ENCODE data around the genes AUH and SPTLC1.

DNA sequence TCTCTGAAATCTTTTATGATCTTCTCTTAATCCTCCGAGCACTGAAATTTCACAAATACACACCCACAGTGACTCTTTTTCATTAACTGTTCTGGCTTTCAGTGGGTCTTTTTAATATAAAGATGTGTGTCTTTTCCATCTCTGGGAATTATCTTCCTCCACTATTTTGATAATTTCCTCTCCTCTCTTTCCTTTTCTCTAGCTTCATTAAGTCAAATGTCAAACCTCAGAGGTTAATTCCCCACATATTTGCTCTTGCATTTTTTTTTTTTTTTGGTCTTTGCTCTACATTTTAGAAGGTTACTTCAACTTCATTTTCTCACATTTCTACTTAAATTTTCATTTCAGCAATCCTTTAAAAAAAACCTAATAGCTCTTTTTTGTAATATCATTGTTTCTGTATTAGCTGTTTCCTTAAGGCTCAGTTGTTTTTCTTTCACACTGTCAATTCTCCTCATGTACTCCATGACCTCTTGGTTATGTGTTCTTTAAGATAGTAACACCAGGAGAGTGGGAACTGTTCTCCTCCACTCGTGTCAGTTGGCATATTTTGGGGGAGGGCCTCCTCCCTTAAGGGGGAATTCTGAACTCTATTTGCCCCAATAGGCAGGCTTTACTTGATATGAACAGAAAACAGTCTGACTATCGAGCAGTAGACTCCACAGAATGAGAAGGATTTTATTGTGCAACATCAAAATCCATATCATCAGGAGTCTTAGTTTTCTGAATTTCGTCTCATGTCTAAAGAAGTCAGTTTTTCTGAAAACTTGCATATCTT lies 96.5 kb downstream of the AUH start:
- RRBS, result no CpG with 5 or more reads among the region's 4 CpGs

- RRBS, result no CpG with 5 or more reads among the region's 5 CpGs
Observed at GRCh38 chr9:91291050-91291720, 70.5 kb downstream of the AUH start.

DNA sequence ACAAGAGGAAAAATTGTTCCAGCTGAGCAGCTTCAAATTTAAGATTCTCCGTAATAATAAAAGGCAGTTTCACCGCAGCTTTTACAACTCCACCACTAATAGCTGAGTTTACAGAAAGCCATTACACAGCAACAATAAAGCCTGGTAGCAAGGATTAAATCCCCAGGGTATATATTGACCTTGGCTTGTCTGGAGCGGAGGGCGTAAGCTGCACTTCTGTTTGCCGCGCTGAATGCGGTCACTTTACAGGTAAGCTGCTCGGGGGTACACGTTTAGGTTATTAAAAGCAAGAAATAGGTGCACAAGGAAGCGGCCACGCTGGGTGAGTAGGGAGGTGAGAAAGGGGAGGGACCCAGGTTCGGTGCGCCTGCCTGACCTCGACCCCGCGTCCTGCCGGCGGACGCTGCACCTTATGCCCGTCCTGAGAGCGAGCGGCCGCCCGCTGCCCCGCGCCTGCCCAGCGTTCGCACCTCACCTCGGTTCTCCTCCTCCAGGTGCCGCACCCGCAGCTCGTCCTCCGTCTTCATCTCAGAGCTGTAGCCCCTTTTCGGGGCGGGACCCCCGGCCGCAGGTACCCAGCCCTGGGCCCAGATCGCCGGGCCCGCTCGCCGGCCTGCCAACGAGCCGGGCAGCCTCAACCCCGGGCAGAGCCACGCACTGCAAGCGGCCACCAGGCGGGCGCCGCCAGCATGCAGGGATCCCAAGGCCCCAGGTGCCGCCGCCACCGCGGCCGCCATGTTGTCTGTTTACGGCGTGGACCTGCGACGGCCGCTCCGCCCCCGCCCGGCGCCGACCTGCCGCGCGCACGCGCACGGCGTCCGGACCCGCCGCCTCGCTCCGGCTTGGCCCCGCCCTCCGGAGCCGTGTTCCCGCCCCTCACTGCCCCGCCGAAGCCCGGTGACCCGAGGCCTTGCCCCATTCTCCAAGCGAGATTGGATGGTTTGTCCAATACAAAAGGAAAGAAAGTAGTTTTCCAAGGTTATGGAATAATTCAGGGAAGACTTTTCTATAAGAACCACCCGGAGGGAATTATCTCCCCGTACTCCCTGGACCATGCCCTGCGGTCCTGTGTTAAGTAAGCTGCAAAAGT lies at the start of gene AUH:
TSS of gene AUH (minus strand) at position 766 of the 1,090 bp plus-strand sequence.
- RRBS, result 1% methylated on average over 17 of the region's 89 CpGs

- RRBS, result 2% methylated on average over 13 of the region's 60 CpGs
Observed at GRCh38 chr9:91421231-91421880, 2.3 kb downstream of the NFIL3 start.

DNA sequence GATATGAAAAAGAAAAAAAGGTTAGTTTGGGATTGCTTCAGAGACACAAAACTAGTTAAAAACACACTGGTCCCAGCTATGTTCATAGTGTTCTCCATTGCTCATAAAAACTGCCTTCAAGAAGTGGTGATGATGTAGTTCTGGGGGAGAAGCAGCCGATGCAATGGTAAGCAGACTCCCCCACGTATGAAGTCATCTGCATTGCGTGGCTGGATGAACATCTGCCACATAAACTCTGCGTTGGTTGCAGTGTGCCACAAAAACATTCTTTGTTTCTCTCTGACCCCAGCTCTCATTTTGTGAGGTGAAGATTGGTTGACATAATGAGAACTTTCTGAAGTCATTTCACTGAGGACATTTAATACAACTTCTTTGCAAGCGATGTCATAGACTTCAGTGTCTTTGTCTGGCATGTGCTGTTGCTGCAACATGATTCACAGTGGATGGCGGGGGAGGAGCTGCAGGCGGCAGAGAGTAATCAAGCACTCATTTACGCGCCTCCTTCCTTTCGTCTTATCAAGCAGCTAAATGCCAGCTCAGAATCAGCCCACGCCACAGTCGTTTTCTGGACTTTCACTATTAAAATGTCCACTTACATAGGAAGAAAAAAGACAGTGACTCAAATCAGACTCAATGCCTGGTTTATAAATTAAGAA lies 91.5 kb upstream of the NFIL3 start:
- RRBS, result no CpG with 5 or more reads among the region's 12 CpGs

DNA sequence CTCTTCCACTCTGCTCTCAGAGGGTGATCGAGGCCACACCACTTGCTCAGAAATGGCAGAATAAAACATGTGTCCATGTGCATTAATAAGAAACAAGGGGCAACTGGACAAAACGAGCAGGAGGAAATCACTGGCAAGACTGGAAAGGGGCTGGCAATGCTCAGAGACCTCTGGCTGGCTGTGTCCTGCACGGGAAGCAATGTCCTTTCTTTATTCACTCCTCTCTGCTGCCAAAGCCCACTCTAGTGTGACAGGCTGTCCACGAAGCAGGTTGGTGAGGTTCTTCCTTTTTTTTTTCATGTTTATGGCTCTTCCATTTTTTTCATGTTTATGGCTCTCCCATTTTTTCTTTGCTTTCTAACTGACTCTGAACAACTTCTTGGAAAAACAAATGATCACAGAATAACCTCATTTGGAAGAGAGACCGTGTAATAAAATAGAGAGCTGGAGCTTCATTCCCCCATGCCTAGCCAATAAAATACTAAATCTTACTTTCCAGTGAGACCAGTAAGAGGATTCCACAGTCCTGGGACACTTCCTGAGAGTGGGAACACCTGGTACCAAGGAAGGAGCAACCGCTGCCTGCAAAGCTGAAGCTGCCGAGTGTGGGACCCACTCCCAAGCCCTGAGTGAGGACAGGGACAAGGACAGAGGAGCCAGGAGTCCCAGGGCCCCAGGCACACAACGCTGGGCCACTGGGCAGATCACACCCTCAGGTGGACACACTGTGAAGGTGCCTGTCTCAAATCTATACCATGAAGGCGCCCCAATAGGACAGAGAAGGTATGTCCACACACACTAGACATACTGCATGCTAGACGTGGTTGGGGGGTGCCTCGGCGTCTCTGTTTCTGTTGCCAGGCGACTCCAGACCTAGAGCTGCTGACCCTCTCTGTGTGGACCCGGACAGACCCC lies 61.1 kb downstream of the ROR2 start:
- RRBS, result no CpG with 5 or more reads among the region's 14 CpGs

DNA sequence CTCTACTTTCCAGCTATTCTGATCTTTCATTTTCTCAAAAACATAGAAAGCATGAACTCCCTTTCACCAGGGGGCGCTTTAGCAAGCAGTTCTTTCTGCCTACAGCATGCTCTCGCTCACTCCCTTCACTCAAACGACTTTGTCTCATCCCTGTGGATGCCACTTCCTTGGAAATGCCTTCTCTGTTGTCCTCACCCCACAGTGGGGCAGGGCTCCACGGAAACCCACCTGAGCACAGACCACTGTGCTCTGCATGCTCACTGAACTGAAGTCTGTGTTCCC lies 4.8 kb upstream of the ROR2 start:
- RRBS, result no CpG with 5 or more reads among the region's 4 CpGs

DNA sequence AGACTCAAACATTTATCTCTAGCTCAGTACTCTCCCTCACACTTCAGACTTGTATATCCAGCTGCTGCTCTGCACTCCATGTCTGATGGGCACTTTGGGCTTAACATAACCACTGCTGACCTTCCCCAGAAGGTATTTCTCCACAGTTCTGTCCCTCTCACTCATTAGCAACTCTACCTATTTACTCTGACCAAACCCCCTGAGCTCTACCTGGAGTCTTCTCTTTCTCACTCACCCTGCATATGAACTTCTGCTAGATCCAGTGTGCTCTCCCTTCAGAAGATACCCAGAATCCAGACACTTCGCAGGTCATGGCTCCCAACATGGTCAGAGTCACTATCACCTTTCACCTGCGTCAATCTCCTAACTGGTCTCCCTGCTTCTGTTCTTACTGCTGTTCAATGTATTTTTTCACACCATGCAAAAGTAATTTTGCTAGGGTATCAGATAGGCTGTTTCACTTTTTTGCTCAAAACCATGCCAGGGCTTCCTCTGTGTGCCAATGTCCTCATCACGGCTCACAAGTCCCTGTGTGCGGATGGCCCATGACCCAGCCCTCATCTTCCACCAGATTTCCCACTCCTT lies 71.8 kb downstream of the SPTLC1 start:
- RRBS, result no CpG with 5 or more reads among the region's 4 CpGs

DNA sequence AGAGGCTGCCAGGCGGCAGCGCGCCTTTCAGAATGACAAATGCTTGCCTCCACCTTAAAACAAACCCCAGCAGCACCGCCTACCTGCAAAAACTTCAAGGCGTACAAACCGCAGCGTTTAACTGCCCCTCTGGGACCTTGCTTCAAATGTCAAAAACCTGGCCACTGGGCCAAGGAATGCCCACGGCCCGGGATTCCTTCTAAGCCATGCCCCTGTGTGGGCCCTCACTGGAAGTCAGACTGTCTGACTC lies 41.5 kb downstream of the SPTLC1 start:
- RRBS, result no CpG with 5 or more reads among the region's 9 CpGs

DNA sequence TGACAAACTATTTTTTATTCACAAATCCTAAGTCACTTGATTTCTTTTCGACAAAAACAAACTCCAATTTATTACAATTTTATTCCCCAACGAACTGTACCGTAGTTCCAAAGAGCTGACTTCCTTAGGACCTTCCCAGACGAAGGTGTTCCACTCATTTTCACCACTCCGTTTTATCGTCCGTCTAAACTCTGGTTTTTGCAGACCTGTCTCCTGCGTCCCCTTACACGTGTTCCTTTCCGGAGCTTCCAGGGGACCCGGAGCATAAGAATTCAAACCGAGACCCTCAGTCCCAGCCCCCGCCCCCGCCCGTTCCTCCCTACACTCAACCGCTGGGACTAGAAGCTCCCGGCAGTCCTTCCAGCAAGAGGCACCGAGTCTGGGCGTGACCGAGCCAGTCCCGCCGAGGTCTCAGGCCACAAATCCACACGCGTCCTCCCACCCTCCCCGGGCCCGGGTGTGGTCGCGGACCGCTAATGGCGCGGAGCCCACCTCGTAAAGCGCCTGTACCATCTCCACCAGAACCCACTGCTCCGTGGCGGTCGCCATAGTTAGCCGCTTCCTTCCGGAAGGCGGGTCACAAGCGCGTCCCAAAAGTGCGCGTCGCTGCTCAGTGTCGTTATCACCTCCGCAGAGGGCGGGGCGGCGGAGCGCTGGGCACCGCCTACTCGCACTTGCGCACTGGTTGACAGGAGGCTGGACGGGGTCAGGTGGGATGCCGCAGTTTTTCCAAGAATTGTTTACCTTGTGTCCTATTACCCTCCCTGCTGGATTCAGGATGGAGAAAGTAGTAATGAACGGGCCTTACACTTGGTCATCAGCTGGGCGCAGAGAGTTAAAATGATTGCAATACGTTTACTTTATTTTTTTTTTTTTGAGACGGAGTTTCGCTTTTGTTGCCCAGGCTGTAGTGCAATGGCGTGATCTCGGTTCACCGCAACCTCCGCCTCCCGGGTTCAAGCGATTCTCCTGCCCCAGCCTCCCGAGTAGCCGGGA lies at the start of gene SPTLC1:
TSS of gene SPTLC1 (minus strand) at position 592 of the 996 bp plus-strand sequence.
- RRBS, result 2% methylated on average over 4 of the region's 68 CpGs

DNA sequence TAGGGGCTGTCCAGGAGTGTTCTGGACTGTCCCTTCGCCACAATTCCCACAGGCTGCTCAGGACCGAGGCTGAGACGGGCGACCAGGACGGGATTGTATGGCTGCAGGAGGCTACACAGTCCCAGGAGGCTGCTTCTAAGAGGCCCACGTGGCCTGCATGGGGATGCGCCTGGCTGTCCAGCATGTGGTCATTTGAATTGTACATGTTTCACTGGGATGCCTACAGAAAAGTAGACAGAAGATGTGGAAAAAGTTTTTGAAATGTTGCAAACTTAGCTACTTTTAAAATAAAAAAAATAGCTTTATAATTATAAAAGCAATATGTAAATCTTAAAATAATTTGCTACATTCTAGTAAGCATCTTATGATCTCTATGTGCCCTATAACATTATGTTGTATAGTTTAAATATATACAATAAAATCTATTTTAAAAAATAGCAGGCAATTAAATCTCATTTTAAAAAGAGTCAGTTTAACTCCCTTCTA lies 32.7 kb upstream of the SPTLC1 start:
- RRBS, result no CpG with 5 or more reads among the region's 7 CpGs

GRCh38 chr9:92294982-92295614 lies 1.6 kb upstream of the IARS1 start:
- RRBS, result no CpG with 5 or more reads among the region's 8 CpGs

DNA sequence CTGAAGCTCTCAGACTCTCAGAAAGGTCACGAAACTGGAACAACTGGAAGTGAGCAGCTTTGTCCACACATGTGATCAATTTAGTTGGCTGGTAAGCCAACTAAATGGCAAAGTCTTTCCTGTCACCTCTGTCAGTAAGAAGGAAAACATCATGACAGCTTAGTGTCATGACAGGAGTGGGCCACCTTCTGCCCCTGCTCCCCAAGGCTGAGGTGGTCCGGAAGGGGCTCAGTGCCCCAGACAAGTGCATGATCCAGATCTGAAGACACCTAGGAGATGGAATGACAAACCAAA lies 4.0 kb downstream of the IPPK start:
- RRBS, result no CpG with 5 or more reads among the region's 2 CpGs

GRCh38 chr9:92763660-92764407 lies 799 bp downstream of the BICD2 start:
- RRBS, result 2% methylated on average over 24 of the region's 47 CpGs

- RRBS, result no CpG with 5 or more reads among the region's 5 CpGs
Observed at GRCh38 chr9:92841849-92842350, 35.9 kb downstream of the ZNF484 start.

- RRBS, result no CpG with 5 or more reads among the region's 13 CpGs
Observed at GRCh38 chr9:92969152-92969616, 21.9 kb downstream of the FGD3 start.

DNA sequence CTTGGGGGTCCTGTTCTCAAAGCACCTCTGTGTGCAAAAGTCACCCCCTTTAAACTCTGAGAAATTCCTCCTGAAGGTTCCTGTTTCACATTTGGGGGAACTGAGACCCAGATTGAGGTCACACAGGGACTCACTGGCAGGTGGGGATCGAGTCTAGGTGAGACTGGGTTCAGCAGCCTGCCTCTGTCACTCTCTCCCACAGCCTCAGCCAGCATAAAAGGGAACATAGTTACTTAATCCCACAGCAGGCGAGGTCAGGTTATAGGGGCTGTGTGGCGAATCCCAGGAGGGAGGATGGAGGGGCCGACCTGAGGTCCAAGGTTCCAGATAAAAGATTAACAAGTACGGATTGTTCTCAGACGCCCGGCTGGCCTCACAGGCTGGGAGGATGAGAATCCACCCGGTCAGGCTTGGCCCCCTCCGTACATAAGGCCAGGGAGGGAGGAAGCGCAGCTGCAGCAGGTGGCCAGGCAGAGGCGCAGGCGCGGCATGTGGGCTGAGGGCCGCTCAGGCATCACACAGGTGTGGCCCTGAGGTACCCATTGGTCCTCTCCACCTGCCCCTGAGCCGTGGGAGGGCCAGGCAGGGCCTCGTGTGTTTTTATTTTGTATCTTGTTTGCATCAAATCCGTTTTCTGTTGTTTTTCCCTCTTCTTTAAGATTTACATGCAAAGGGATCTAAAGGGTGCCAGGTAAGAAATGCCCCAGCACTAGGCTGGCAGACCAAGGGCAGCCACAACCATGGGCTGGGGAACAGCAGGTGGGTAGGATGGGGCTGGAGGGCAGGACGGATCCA lies 3.4 kb downstream of the SUSD3 start:
- RRBS, result no CpG with 5 or more reads among the region's 18 CpGs

GRCh38 chr9:93111706-93112116 lies 15.7 kb downstream of the CARD19 start:
- RRBS, result no CpG with 5 or more reads among the region's 10 CpGs

DNA sequence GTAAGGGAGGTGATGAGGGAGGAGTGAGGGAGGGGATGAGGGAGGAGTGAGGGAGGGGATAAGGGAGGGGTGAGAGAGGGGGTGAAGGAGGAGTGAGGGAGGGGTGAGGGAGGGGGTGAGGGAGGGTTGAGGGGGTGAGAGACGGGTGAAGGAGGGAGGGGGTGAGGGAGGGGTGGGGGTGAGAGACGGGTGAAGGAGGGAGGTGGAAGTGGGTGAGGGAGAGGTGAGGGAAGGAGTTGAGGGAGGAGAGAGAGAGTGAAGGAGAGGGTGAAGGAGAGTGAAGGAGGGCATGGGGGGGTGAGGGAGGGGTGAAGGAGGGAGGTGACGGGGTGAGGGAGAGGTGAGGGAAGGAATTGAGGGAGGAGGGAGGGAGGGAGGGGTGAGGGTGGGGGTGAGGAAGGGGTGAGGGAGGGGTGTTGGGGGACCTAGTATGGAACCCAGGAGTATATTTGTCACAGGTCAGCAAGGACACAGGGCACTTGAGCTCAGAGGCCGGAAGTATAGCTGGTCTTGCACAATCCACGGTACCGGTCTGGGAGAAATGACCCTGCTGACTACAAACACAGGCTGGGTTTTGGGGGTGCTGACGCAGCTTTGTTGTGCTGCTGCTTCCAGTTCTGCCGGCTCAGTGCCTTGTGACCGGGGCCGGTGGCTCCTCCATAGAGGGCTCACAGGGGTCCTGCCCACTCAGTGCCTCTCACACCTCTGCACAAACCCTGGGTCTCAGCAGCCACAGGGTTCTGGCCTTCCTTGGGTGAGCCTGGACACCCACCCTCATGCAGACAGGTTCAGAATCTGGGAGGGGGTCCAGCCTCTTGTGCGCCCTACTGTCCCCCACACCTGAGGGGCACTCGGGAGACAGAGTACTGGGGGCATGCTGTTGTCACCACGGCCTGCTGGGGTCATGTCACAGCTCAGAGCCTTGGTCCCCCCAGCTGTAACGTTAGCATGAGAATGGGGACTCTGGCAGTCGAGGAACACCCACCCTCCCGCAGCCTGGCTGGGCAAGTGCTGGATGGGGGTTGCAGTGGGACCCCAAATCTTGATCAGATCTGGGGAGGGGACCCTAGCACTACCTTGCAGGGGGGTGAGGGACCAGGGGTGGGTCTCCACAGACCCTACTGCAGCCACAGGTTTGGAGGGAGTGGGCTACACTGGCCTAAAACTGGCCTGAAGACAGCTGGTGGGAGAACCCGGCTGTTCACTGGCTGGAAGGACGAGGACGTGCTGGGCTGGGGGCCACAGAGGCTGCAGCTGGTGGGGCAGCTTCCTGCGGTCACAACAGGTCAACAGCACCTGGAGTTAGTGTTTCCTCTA lies 17.9 kb downstream of the NINJ1 start:
- RRBS, result 28% methylated on average over 4 of the region's 20 CpGs